Panc1 (cell line): ENCODE data around the gene MSI2.

- RRBS, 2 experiments: no CpG with 5 or more reads among the region's 5 CpGs
Observed at GRCh38 chr17:55531219-55531937, 109.7 kb upstream of the MMD start.

DNA sequence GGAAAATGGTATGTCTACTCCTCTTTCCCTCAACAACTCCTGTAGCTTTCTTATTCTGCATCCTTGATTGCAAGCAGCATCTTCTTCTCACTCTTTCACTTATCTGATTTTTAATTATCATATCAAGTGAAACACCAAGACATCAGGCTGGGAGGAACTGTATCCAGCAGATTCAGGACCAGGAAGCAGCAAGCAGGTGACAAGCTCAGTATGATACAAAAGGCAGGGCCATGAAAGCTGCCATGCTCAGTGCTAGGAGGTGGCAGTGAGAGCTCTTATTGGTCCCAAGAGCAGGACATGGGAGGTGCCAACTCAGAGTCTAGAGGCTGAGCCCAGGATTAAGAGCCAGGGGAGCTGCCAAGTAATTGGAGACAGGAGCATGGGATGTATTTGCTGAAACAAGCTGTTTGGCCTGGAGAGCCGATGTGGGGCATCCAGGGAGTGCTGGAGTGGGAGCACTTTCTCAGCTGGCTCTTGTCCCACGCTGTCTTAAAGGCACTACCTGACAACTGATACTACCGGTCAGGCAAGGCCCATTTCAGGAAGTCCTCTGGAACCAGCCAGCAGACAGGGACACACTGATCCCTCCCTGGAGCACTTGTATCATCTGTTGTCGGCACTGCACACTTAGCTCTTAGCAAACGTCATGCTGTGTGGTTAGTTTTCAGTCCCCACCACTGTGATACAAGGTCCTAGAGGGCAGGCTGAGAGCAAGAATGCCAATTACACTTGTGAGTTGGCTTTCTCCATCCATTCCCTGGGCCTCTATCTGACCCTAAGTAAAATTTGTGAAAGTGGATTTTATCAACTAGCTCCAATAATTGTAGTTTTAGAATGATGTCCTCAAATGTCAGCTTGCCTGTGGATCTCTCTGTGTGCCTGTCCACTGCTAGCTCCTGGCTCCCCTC, 19.3 kb downstream of the ANKFN1 start:
- RRBS, 2 experiments: no CpG with 5 or more reads among the region's 5 CpGs

DNA sequence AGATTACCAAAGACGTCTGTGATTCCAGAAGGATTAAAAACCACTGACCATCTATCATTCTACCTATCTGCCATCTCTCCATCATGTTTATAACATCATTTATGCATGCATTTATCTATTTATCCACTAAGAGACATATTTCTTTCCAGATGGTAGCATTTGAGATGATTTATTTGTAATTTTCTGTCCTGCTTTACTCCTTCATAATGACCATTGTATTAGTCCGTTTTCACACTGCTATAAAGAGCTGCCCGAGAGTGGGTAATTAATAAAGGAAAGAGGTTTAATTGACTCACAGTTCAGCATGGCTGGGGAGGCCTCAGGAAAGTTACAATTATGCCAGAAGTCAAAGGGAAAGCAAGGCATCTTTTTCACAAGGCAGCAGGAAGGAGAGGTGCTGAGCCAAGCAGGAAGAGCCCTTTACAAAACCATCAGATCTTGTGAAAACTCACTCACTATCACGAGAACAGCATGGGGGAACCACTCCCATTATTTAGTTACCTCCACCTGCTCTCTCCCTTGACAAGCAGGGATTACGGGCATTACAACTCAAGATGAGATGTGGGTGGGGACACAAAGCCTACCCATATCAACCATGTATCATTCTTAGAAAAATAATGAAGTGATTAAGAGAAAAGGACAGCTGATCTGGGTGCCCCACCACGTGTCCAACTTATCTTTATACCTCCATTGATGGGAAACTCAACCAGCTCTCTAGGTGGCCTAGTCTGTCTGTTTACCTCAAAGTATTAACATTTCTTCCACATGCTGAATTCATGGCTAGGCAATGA, 28.4 kb downstream of the TRIM25 start:
- RRBS, 2 experiments: no CpG with 5 or more reads among the region's 6 CpGs

DNA sequence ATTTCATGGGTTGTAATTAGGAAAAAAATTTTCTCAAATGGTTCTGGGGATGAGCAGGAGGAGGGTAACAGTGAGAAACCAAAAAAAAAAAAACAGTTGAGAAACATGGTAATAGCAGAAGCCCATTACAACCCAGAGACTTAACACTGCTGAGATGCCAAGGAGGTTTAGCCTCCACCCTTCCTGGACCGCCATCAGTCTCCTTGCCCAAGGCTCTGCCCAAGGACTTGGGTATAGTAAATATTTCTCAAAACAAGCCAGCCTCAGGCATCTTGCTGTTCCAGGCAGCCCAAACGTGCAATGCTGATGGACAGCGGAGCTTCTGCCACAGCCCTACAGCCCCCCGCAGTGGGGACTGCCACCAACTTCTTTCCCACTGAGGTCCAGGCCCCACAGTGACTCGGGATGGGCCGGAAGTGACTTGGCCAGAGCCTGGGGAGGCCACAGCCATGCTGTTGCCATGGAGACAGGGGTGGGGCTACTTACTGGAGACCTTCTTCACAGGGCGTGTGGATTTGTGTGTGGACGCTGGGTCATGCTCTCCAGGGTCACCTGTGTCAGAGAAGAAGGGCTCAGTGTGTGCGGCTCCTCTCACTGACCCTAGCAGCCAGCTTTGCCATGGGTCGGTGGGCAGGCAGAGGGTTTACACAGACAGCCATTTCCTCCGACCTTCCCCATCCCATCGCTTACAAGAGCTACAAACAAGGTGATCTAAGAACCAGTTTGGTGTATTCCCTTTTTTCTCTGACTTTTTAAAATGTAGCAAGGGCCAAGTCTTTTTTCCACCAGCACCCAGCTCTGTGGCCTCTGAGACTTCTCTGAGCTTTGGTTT, 15.0 kb downstream of the TRIM25 start:
- RRBS, 2 experiments: no CpG with 5 or more reads among the region's 12 CpGs

GRCh38 chr17:56938113-56938586, 22.7 kb downstream of the COIL start:
- RRBS, 2 experiments: no CpG with 5 or more reads among the region's 7 CpGs

GRCh38 chr17:57033324-57033810, 51.7 kb upstream of the AKAP1 start:
- RRBS, 2 experiments: no CpG with 5 or more reads among the region's 6 CpGs

DNA sequence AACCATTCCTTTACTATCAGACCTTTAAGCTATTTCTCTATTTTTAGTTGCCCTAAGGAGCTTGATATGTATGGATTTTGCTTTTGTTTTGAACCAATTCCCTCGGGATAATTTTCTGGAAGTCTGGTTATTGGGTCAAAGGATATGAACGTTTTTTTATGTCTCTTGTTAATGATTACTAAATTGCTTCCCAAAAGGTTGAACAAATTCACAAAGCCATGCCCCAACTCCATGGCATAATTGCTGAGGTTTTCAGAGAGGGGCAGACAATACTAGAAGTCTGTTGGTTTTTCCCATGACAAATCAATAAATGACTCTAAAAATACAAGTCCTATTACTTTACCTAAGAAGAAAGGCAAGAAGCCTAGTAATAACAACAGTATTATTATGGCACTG, 11.4 kb upstream of the AKAP1 start:
- RRBS, 2 experiments: no CpG with 5 or more reads among the region's 2 CpGs

DNA sequence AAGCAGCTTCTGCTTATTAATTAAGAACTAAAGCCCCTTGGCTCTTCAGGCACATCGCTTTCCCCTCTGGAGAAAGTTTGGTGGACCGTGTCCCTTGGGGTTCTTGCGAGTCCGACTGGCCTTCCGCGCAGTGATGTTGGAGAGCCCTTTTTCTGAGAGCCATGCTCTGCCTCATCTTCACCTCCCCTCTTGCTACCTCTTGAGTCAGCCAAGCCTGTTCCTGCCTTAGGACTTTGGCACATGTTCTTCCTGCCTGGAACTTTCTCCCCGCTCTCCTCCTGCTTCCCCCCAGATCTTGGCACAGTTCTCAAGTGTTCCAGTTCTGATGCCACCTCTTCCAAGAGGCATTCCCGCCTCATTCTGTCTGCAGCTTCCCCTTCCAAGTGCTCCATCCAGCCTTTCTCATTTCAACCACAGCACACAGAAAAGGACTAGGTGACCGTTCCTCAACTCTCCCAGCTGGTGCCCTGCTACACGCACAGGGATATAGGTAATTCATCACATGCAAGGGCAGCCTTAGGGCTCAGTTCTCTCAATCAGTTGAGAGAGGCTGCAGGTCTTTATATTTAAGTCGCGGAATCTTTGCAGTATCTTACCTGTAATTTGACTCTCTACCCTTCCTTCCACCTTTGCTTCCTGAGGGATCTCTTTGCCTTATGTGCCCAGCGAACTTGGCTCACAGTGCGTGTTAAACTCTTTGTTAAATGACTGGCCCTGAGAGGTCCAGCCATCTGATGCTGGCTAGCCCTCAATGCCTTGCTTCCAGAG, 7.8 kb downstream of the AKAP1 start:
- RRBS, 2 experiments: no CpG with 5 or more reads among the region's 14 CpGs

- RRBS, 2 experiments: 1 to 4% methylated on average over 60 to 64 of the region's 92 CpGs
Observed at GRCh38 chr17:57256261-57257207, at the start of gene MSI2. Gene MSI2 (plus strand): TSS chr17:57256523.

GRCh38 chr17:57281918-57282647, 25.8 kb downstream of the MSI2 start:
- RRBS, 2 experiments: no CpG with 5 or more reads among the region's 5 CpGs

DNA sequence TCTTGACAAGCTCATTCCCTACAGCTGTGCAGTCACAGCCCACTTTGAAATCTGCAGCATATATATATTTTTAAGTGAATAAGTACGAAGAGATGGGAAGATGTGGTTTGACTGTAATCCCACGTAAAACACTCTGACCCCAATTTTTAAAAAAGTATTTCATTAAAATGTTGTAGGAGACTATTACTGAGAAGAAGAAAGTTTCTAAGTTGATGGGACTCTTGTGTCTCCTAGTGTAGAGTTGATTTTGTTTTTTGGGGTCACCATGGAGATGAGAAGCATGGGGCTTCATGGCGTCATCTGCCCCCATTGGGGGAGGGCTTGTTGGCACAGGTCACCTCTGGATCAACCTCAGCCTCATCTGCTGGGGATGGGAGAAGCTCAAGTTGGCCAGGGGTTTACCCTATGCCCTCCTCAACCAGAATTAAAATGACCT, 28.2 kb downstream of the MSI2 start:
- RRBS, 2 experiments: no CpG with 5 or more reads among the region's 3 CpGs

DNA sequence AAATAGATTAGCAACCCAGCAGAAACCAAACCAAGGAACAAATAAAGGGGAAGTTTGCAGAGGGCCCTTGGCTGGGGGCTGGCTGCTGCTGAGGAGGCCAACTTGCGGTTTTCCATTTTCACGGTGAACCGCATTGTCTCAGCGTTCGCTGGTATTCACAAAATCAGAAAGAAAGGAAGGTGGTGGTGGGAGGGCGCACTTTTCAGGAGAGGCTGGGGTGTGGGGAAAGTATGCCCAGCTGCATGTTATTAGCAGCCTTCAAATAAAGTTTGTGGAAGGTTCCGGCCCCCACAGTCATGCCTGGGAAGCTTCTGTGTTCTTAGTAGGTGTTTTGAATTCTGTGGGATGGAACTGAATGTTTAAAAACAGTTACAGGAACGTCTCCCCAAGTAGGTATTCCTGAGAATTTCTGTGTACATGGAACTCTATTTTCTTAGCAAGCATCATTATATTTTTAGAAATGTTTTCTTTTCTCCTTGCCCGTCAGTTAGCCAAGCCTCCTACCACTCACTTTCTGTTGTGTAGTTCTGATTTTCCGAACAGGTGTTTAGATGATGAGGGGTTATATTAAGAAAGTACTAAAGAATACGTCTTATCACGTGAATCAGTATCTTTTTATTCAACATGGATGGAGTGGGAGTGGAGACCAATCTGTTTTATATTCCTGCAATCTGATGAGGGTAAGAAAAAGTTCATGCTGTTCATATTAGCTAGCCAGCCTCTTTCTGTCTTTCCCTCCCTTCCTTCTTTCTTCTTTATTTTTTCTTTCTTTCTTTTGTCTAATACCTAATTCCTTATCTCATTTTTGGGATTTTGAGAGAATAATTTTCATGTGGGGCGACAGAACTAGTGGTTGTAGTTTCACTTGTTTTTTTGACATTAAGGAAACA, 29.3 kb downstream of the MSI2 start:
- RRBS, 2 experiments: no CpG with 5 or more reads among the region's 13 CpGs

DNA sequence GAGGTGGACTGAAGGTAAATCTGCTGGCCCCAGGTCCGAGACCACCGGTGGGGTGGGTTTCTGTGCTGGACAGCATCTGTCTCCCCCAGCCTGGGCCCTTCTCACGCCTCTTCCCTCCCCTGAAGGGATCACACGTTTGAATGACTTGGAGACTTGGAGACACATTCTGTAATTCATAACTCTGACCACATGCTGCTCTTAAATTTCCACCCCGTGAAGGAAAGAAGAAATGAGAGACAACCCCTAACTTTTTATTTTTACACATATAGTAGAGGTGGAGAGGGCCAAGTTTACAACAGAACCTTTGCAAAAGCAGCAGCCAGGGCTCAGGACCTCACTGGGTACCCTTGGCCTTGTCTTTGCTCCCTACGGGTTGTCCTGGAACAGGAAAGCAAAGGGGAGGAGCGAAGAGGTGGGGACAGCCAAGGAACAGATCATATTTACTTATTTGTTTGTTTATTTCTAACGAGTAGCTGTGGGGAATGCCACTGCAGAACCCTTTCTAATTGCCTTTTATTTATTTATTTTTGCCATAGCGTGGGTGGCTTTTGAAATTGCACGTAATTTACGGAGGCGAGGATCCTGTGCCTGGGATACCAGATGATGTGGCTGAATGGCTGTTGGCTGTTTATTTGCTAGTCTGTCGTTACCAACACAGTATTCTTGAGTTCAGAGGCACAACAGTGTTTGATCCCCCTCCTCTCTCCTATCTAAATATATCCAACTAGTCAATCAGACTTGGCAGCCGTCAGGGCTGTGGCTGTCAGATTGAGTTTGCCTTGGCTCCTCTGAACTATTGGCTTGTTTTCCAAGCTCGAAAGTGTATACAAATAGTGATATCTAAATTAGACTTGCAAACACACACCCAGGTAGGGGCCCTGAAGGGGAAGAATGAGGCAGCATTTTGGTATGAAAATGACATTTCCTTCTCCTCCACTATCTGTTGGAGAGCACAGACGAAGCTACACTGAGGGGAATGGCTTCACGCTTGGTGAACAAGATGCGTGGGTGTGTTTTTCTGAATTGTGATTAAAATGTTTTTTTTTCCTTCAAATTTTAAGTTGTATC, 110.3 kb downstream of the MSI2 start:
- RRBS, 2 experiments: no CpG with 5 or more reads among the region's 18 CpGs

- RRBS, 2 experiments: no CpG with 5 or more reads among the region's 5 CpGs
Observed at GRCh38 chr17:57434736-57435435, 178.6 kb downstream of the MSI2 start.

DNA sequence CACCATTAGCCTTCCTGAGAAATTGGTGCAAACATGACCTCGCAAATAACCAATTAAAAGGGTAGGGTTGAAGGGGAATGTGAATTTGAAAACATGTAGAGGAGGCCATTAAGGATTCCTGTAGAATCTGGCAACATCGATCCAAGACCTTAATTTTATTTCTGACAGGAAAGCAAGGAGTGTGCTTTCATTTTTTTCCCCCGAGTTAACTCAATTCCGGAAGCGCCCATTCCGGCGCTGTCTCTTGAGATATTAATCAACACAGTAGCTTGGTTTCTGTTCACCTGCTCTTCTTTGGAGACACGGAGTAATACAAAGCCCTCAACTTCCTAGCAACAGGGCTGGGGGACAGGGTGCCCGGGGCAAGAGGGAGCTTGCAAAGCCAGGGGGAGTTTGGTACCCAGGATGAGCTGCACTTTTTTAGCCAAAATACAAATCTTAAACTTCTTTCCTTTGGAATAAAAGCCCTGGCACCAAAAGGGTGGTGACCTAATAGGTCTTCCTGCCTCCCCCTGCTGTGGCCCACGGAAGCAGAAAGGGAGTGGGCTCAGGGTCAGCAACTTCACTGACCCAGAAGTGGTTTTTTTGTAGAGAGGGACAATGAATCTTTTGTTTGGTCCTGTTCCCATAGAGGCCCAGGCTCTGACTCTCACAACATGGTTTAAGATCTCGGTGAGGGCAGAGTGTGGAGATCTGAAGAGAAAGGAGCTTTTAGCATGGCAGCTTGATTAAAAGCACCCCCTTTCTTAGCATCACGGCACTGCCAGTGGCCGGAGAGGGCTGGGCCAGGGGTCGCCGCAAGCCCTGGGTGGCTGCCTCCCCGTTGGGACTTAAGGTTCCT, 207.4 kb downstream of the CCDC182 start:
- RRBS, 2 experiments: 63 to 68% methylated on average over 4 to 7 of the region's 16 CpGs

GRCh38 chr17:57697963-57698628, 47.0 kb downstream of the CCDC182 start:
- RRBS, 2 experiments: no CpG with 5 or more reads among the region's 11 CpGs

GRCh38 chr17:57810332-57811542, 39.1 kb downstream of the MRPS23 start:
- RRBS, 2 experiments: 44 to 49% methylated on average over 14 of the region's 32 CpGs

DNA sequence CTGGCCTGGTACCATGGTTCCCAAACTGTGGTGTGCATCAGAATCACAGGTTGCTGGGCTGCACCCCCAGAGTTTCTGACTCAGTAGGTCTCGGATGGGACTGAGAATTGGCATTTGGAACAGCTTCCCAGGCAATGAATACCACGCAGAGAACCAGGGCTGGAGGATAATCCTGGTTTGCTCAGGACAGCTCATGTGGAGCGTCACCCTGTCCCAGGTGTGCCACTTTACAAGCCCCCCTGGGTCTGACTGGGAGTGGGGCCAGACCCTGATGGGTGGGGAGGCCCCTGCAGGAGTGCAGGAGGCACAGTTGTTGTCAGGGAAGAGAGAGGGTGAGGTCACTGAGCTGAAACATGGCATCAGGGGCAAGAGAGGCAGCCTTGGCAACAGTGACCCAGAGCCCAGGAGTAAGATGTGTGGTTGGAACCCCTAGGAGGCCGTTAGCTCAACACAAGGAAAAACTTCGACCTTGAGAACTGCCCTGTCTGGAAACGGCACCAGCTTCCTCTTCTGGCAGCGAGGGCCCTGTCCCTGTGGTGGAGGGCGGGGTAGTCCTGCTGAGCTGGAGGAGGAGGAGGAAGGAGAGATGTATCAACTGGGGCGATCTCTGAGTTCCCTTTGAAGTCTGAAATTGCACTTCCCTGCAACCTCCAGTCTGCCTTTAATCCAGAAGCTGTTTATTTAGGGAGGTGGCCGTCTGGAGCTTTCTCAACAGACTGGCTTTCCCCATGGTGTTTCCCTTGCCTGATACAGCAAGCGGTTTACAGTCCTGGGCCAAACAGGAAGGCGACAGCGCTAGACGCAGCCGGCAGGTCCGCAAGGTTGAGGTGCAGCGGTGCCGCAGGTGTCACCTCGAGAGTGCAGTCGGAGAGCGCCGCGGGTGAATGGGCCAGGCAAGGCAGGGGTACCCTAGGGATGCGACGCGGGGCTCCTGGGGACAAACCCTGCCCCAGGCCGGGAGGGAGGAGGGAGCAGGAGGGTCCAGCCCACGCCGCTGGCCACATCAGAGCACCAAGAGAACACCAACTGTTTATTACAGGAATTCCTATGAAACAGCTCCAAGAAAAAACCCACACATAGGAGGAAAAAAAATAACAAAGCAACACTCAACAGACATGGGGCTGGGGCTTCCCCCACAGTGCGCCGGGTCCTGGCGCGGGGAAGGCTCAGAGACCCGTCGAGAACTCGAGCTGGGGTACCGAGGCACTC, 11.1 kb upstream of the MRPS23 start:
- RRBS, 2 experiments: no CpG with 5 or more reads among the region's 37 CpGs

DNA sequence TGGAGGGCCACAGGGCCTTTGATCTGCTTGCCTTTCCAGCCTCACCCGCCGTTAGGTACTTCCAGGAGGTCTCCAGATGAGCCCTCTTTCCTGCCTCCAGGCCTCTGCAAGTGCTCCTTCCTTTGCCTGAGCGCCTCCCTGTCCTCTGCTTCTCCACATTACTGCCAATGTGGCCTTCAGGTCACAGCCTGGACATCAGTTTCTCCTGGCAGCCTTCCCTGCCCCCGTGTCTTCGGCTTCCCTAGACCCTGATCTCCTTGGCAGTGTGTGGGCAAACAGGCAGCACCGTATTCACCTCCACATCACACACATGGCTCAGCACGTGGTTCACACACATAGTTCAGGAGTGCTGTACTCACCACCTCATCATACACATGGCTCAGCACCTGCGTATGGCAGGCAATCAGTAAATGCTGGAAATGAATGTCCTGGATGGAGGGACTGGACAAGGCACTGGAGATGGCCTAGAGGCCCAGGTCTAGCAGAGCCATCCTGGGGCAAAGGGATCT, 26.4 kb upstream of the MRPS23 start:
- RRBS, 2 experiments: no CpG with 5 or more reads among the region's 8 CpGs

DNA sequence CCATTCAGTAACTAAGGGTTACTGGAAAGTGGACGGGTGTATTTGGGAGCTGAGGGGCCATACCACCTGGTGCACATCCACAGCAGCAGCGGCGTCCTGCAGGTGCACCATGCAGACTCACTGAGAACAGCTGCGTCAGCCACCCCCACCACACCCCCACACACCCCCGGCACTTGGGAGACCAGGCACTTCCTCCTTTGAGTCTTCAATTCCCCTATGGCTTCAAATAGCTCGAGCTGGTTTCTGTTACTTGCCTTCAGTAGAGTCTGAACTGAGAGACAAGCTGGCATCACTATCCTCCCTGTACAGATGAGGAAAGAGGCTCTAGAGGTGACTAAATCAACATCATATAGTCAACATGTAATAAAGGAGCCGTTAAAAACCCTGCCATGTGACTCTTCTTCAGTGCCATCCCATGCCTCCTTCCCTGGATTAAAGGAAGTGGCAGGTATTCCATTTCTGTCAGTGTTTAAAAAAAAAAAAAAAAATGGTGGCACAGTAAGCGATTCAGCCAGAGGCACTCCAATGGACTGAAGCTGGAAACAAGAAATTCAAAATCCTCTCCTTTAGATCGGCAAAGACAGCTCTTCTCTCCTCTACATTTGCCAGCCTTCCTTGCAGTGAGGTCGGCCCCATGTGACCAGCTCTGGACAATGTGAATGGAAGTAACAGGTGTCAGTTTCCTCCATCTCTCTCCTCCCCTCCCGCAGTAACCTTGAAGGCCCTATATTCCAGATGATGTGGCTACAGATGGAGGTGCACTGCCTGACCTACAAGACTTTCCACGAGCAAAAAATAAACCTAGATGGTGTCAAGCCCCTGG, 15.2 kb downstream of the CUEDC1 start:
- RRBS, 2 experiments: no CpG with 5 or more reads among the region's 12 CpGs